H7 (cell line): ENCODE results near the gene CHD1.

GRCh38 chr5:98768704-98769043 is 4.8 kb upstream of the RGMB start:
- RAMPAGE, long total RNA: no peak

GRCh38 chr5:98772737-98773542 is 523 bp upstream of the RGMB start:
- RAMPAGE, long total RNA: no peak

- RAMPAGE, long total RNA: no peak
Observed at GRCh38 chr5:98787241-98787741, 13.8 kb downstream of the RGMB start.

GRCh38 chr5:98872425-98873149 is 56.2 kb downstream of the CHD1 start:
- RAMPAGE, long total RNA: no peak

DNA sequence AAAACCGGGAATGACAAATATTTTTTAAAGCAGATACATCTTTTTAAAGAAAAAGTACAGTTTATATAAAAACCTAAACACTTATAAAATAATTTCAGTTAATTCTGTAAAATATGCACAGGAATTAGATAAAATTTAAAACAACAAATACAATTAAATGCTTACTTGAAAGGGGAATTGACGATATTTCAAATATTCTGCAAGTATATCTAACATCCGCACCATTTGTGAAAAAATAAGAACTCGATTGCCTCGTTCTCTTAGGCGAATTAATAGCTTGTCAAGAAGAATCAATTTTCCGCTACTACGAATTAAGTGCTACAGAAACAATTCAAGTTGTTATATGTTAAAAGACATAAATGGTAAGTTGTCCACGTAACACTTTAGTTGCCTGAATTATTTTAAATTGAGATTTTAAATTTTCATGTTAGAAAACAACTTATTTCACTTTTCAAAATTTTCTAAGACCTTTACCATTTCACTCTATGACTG is 40.8 kb downstream of the CHD1 start:
- RAMPAGE, long total RNA: no peak

GRCh38 chr5:98907961-98908809 is 20.6 kb downstream of the CHD1 start:
- RAMPAGE, long total RNA: no peak

DNA sequence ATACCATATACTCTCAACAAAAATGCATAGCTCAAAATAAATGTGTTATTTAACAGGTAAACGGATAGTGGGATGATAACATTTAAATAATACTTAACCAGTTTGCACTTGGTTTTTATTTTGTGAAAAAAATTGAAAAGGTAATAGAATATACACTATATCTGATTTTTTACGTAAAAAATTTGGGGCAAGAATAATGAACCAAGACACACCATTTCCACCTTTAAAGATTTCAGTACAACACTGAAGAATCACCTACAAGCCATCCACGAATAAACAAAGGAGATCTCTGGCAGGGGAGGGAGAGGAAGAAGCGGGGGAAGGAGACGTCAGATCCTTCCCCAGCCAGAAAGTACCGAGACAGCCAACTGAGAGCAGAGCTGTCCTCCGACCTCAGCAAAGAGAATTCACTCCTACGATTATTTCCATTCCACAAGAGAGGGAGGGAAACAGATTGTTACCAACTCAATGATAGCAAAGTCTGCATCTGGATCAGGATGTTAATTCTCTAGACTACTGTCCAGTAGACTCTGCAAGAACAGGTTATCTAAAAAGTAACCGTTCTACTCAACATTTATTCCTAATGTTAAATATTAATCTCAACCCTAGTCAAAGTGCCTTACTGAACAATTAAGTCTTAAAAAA is 1.6 kb downstream of the CHD1 start:
- RAMPAGE, long total RNA: no peak

DNA sequence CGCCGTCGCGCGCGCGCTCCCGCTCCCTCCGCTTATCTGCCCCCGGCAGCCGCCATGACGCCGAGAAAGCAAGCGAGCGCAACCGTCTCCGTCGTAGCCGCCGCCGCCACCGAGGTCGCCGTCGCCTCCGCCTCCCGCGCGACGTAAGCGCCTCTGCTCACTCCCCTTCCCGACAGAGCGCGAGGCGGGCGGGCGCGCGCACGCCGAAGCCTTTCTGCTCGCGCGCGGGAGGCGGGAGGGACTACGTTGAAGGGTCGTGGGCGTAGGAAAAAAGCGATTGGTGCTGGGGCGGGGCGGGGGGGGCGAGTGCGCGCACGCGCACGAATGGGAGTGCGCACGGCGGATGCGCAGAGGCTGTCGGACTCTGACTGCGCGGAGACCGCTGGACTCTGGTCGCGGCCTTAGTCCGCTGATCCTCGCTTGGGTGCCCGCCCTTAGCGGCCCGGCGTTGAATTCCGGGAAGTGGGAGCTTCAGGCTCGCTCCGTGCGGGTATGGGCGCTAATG is at the start of gene CHD1:
TSS of gene CHD1 (minus strand) at position 186 of the 505 bp plus-strand sequence.
- RAMPAGE, long total RNA: no peak

DNA sequence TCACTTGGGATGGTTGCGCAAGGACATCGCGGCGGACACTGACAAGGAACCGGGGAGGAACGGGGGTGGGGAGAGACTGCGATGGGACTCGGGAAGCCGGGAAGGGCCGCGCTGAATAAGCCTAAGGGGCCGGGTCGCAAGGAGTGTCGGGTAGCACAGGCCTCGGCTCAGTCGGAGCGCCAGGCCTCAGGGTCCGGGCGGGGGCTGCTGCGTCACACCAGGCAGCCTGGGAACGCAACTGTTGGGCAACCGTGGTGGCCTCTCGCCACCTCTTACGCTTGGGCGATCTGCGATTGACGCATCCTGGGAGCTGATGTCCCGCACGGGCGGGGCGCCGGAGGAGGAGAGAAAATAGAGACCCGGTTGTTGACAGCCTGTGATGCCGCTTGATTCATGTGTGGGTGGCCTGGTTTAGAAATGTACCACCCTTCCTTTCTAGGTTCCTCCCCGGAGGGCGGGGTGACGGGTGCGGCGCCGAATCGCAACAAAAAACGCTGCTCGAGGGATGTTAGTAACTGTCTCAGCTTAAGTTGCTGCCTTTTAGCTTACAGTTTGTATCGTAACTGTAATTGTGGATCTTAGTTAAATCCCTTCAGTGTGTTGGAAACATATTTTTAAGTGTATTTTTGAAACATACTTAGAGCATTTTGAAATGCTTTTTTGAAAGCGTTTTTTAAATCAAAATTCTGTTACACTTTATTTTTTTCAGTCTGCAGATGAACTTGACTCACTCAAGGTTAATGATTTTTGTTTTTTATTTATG is 701 bp upstream of the CHD1 start:
- RAMPAGE, long total RNA: no peak

DNA sequence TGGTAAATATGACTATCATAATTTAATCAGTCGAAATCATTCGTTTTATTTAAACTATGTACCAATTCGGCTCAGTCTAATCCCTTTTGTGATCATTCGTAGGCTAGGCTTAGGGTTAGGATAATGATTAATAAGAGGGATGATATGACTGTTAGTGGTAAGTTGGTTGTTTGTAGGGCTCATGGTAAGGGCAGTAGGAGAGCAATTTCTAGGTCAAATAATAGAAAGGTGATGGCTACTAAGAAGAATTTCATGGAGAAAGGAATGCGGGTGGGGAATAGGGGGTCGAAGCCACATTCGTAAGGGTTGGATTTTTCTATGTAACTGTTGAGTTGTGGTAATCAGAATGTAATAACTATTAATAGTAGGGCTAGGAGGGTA is 484.5 kb upstream of the FAM174A start:
- RAMPAGE, long total RNA: no peak

DNA sequence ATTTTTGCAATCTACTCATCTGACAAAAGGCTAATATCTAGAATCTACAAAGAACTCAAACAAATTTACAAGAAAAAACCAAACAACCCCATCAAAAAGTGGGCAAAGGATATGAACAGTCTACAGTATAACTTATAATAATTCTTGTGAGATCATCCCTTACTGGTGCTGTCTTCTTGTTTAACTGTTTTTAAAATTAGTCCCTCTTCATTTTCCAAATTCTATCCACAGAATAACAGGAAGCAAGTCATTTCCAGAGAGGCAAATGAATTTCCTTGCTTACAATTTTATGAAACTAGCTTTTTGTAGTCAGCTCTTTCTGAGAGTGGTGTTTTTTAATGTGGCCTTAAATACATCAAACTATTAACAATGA is 40.6 kb downstream of the FAM174A start:
- RAMPAGE, long total RNA: no peak

GRCh38 chr5:100657324-100657735 is 122.2 kb downstream of the FAM174A start:
- RAMPAGE, long total RNA: no peak

- RAMPAGE, long total RNA: no peak
Observed at GRCh38 chr5:100731630-100732141, 171.4 kb downstream of the ST8SIA4 start.

- RAMPAGE, long total RNA: no peak
Observed at GRCh38 chr5:100827155-100828002, 75.7 kb downstream of the ST8SIA4 start.

DNA sequence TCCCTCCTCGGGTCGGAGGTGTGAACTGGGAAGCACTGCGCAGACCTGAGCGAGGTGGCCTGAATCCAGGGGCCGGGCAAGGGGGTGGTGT is 739 bp upstream of the PAM start:
- RAMPAGE, long total RNA: no peak

GRCh38 chr5:102760666-102761245 is 5.7 kb downstream of the PAM start:
- RAMPAGE, long total RNA: no peak

DNA sequence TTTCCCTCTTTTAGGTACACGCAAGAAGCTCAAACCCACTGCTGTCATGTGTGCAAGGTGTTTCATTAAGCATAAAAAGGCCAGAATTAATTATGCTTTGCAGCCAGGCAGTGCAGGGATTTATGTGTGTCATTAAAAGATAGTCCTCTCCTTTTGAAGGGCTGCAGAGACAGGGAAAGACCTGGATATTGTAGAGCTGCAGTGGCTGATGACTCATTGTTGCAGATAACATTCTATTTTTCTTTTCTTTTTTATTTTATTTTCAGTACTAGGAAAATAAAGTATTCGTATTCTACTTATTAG is 112.9 kb downstream of the PAM start:
- RAMPAGE, long total RNA: no peak

DNA sequence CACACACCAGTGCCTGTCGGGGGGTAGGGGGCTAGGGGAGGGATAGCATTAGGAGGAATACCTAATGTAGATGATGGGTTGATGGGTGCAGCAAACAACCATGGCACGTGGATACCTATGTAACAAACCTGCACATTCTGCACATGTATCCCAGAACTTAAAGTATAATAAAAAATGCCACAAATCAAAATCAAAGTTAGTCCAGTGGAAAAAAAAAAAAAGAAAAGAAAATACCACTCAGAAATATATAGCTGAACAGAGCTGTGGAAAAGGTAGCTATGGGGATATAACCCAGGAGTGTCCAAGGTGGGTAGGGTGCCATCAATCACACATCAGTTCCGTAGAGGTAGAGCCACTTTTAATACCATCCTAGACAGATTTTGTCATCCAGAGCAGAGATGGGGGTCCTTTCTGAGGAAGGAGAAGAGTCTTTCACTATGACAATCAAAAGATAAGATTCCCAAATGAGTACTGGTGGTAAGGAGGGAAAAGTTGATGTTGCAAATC is 150.8 kb downstream of the GIN1 start:
- RAMPAGE, long total RNA: no peak

GRCh38 chr5:103111620-103112041 is 8.3 kb downstream of the GIN1 start:
- RAMPAGE, long total RNA: no peak

DNA sequence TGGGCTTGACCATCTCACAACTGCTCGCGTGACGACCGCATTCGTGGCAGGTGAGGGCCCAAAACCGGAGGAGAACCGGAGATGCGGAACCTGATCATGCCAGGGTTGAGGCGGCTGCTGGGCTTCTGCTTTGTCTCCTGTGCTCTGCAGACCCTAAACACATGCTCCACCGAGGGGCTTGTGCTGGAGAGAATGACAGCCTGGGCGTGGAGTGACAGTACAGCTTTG is 252 bp downstream of the PPIP5K2 start:
- RAMPAGE, long total RNA: no peak